Umbilical cord (tissue), 2 donors: ENCODE measurements around a stretch of chr9.

- RAMPAGE, long total RNA: no peak
These were observed 64.7 kb upstream of the FSD1L start for GRCh38 chr9:105383092-105383485.

DNA sequence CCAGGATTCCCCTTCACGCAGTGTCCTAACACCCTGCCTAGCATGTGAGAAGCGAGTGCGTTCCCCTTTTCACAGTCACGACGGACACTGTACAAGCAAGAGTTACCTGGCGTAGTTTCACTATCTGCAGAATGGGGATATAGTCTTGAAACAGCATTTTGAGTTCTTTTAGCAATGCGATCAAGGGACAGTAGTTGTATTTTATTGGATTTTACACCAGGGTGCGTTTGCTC is 911 bp downstream of the TMEM38B start:
- RAMPAGE, long total RNA: no peak

- RAMPAGE, long total RNA: no peak
These were observed 287.1 kb upstream of the ZNF462 start for GRCh38 chr9:106575865-106576205.

- RAMPAGE, long total RNA: no peak
These were observed 187.1 kb upstream of the ZNF462 start for GRCh38 chr9:106675614-106676499.

GRCh38 chr9:106873937-106874717 is 11.2 kb downstream of the ZNF462 start:
- RAMPAGE, long total RNA: no peak

DNA sequence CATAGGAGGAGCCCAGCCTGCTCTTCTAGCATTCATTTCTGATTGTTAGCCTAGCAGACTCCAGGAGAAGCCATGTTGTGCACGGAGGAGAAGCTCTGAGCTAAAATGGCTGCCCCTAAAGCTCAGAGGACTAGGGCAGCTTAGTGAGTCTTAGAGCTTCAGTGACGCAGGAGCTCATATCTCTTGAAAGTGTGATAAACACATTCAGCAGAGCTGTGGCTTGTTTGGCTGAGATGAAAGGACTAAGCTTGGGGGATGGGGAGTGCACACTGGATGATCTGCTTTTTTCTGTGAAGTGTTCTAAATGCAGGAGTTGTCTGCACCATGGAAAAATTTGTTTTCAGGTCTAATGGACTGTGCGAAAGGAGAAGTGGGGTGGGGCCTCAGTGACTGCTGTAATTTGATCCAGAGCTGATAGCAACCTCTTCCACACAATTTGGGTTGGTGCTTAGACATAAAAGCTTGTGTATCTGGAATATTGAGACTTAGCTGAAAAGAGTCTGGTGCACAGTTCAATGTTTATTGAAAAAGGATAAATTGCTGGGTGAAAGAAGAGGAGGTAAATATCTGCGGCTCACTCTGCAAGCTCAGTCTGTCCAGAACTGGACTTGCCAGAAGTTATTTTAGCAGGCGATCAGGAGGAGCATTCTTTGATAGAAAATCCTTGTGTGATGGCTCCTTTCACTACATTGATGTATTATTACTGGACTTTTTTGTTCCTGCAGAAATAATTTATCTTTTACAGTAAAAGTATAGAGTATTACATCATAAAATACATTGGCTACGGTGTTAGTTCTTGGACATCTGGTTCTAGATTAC is 58.6 kb downstream of the ZNF462 start:
- RAMPAGE, long total RNA: no peak

DNA sequence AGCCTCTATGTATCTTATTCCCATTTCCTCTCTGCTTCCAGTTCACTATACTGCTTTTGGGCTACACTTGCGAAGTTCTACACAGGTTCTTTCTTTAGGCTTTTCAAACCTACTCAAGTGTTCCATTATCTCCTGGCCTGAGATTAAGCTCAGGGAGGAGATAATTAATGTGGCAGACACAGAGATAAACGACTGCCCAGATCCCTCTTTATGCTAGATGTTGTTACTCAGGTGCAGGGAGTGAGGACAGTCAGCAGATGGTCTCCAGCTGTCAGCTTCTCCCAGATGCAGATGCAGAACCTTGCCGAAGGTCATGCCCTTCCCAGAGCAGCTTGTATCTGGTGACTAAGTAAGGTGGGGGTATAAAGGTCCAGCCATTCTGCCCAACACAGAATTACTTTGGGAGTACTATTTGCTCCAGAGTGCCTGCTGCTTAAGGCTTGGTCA is 166.2 kb downstream of the ZNF462 start:
- RAMPAGE, long total RNA: no peak

GRCh38 chr9:107142354-107142838 is 140.7 kb upstream of the RAD23B start:
- RAMPAGE, long total RNA: no peak

DNA sequence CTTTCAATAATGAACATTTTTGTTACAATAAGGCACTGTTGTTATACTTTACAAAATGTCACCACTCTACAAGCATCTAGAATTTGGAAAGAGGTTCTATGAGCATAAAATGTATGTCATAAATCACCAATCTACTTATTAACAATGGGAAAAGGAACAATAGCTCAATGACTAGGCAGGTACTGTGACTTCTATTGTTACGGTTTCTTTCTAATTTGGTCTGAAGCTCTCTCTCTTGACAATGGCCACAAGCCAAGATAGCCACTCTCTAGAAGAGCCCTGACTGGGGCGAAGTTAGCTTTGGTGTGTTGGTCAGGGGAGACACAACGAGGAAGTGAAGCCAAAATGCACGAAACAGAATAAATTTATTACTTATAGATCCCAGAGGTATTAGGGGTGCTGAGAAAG is 9.5 kb upstream of the RAD23B start:
- RAMPAGE, long total RNA: no peak

- RAMPAGE, long total RNA: no peak
These were observed 687 bp downstream of the RAD23B start for GRCh38 chr9:107283420-107284511.

DNA sequence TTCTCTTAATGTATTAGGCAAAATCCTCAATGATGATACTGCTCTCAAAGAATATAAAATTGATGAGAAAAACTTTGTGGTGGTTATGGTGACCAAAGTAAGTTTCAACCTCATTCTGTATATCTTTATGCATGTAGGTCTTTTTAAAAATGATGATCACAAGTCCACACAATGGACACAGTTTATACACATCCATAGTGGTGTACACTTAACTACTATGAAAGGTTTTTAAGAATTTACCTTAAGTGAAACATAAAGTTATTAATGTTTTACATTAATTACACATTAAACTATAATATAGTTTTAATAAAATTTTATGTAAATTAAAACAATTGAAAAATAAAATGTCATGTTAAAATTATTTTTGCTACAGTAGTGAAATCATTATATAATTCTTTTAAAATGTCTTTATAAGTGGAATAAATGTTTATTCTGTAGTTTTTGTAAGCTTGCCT is 19.0 kb downstream of the RAD23B start:
- RAMPAGE, long total RNA: no peak

DNA sequence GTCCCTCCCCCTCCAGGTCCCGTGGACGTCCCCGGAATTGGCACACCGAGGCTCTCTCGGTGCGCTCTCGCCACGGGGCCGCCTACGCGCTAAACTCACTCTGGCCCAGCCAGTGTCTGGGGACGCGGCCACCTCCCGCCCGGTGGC is 1.2 kb downstream of the KLF4 start:
- RAMPAGE, long total RNA: no peak

- RAMPAGE, long total RNA: no peak
These were observed 640 bp upstream of the KLF4 start for GRCh38 chr9:107489924-107490893.

DNA sequence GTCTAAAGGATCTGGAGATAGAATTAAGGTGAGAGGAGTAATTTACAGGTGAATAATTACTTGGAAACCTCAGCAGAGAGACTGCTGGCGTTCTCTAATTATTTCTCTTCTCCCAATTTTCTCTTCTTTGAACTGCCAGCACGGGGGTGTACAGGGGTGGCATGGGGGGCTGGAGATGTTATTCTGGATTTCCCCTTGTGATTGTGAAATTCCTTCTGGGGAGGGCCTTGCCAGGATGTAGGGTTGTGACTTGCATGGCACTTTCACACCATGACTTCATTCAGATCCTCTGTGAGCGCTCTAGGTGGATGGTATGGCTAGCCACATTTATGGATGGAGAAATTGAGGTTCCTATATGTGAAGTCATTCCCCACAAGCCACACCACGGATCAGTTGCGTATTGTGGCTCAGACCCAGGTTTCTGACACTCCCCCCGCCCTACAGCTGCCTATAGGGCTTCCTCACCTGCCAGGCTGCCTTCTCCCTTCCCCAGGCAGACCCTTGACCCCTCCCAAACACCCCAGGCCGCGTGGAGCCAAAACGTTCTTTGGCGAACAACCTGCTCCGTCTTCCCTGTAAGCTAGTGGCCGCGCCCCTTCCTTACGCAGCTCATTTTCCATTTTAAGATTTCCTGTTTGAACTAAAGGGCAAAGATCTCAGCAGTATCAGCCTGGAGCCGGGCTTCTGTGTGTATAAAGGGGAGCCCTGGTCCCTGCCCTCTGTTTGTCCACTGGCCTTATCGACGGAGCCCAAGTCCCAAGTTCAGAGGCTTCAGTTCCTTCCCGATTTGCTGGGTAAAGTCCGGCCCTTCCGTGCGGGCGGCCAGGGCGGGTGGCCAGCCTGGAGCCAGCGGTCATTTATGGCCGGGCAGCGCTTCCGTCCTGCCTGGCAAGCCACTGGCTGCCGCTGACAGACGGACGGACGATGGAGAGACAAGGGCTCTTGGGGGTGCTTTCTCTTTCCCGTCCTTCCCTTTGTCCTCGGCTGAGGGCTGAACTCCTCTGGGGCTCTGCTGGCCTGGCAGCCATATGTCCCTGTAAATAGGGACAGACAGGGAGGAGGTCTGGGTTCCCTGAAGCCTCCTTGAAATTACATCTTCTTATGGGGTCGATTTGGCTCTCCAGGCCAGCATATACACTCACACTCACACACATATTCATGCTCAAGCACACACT is 97.9 kb upstream of the KLF4 start:
- RAMPAGE, long total RNA: no peak

DNA sequence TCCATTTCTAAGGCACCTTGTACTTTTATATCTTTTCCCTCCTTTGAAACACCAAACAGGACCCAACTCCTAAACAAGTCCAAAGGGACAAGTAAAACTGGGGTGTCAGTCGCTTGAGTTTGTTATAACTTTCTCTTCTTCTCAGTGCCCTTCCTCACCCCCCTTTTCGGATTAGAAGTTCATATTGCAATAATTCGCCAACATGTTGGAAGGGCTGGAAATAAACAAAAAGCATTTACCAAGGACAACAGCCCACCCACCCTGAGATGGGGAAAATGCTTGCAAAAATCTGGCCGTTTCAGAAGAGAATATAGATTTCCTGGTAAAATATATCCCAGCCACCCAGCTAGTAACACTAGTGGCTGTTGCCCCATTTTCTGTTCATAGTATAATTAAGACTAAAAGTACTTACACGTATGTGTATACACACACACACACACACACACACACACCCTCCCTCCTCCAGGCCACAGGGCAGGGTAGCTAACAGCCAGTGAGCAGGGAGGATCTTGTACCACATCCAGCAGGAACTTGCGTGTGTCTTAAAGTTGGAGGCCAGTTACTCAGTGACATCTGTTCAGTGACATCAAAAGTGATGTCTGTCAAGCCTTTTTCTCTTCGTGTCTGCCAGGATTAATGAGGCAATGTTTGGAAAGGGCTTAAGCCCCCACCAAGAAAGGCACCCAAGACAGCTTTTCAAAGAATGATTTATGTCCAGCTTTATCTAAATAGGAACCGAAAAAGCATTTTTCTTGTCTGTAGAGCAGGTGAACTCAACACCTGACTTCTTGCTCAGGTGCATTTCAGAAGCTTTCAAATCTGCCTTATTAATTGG is 149.2 kb upstream of the KLF4 start:
- RAMPAGE, long total RNA: no peak

- RAMPAGE, long total RNA: no peak
These were observed 245.1 kb upstream of the KLF4 start for GRCh38 chr9:107734588-107735066.

- RAMPAGE, long total RNA: no peak
These were observed 260.3 kb upstream of the KLF4 start for GRCh38 chr9:107749789-107750282.

DNA sequence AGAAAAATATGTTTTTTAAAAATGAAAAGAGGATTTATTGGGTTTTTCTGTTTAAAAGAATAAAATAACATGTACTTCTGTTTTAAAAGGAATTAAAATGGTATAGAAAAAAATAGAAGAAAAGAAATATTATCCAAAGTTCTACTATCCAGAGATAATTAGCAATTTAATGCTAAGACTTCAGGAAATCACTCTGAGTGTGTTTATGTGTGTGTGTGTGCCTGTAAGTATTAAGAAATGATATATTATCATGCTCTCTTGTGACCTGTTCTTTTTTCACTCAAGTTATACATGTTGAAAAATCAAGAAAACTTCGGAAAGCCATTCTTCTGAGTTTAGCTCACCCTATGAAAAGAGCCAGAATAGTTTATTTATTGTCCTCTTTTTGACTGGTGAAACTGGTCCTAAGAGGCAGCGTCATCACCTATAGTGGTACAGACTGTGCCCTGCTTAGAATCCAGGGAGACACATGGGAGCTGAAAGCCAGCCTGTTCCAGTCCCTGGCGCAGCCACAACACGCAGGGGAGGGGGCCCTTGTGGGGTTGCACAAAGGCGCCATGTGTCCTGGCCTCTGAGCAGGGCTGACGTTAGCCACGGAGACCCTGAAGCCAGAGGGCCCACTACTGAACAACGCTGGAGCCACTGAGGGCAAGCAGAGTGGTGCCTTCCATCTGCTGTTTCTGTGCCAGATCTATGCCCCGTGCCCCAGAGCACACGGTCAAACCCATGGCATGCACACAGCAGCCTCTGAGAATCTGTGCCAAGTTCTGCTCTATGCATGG is 147.5 kb downstream of the ACTL7B start:
- RAMPAGE, long total RNA: no peak

GRCh38 chr9:108710182-108710452 is 145.7 kb downstream of the ACTL7B start:
- RAMPAGE, long total RNA: no peak

- RAMPAGE, long total RNA: no peak
These were observed 13.4 kb downstream of the TMEM245 start for GRCh38 chr9:109106322-109106783.